ENCODE data around the genes ZC3H12D, KATNA1 and PPP1R14C.

GRCh38 chr6:149148166-149148807, 169.2 kb upstream of the TAB2 start:
- PRO-cap: no peak

DNA sequence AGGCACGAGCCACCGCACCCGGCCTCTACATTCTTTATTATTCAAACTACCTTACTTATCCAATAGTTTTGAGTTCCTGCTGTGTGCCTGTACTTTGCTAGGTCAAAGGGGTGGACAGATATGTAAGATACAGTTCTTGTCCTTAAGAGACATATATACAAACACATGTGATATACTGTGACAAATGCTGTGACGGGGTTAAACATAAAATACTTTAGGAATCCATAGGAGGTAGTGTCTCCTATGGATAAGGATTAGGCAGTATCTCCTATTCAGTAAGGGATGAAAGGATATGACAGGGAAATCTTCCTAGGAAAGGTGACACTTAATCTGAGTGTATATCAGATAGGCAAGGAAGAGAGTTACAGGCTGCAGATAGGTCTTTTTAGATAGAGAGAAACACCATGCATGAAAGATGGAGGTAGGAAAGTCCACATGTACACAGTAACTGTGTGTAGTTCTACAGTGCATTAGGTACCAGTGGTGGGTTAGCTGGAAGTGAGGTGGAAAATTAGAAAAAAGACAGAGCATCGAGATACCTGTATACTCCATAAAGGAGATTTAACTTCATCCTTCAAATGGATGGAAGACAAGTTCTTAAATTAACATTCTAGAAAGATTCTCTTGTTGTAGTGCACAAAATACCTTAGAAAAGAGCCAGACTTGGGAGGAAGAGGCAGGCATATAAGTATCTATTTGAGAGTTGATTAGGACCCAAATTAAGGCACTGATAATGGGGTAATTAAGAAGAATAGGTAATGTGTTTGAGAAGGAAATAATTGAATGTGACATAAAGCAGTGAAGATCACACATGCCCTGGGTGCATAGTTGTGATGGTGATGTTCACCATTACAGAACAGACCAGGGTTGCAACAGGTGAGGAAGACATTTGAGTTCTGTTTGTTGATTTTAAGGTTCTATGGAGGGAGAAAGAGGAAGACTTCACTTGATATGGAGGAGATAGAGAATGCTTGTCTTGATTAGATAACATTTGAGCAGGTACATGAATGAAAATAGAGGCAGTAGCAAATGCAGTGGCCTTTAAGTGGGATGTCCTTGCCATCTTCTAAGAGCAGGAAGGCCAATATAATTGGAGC, 11.4 kb downstream of the TAB2 start:
- PRO-cap: no peak

DNA sequence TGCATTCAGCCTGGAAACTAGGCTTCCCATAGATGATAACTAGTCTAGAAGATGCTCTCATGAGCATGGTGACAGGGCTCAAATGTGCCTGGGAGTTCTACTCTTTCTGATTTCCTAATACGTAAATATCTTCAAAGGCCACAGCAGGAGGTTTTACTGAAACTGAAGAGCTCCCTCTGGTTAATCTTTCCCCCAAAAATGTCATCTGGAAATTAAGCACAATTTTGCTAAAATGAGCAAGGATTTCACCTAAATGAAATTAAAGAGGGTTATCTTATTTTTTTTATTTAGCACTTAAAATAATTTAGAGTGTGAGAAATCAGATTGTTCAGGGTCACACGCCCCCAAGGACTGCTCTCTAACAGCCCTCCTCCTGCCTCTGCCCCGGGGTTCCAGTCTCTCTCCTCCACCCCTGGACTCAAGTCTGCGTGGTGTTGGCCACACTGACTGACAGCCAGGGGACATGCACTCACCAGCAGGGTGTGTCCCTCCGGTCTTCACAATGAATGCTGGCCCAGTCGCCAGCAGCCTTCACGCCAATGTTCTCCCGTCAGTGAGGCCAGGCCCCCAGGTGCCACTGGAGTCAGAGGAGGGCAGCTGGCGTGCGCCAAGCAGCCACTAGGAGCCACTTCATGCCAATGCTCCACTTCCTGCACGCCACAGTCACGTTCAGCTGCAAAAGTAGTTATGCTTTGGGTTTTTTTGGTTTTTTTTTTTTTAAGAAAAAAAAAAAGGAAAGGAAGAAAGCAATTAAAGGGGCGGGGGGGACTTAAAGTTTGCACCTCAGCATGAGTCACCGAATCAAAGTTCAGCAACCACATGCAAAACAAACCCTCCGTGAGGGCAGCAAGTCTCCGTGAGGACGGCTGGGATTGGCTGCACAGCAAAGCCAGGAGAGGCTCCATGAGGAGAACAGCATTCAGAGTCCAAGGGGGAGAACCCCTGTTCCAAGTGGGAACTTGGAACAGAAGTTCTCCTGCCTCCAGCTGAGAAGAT, at the start of gene ZC3H12D:
Gene ZC3H12D (minus strand): TSS at position 675 of the 996 bp plus-strand sequence.
- PRO-cap: no peak

DNA sequence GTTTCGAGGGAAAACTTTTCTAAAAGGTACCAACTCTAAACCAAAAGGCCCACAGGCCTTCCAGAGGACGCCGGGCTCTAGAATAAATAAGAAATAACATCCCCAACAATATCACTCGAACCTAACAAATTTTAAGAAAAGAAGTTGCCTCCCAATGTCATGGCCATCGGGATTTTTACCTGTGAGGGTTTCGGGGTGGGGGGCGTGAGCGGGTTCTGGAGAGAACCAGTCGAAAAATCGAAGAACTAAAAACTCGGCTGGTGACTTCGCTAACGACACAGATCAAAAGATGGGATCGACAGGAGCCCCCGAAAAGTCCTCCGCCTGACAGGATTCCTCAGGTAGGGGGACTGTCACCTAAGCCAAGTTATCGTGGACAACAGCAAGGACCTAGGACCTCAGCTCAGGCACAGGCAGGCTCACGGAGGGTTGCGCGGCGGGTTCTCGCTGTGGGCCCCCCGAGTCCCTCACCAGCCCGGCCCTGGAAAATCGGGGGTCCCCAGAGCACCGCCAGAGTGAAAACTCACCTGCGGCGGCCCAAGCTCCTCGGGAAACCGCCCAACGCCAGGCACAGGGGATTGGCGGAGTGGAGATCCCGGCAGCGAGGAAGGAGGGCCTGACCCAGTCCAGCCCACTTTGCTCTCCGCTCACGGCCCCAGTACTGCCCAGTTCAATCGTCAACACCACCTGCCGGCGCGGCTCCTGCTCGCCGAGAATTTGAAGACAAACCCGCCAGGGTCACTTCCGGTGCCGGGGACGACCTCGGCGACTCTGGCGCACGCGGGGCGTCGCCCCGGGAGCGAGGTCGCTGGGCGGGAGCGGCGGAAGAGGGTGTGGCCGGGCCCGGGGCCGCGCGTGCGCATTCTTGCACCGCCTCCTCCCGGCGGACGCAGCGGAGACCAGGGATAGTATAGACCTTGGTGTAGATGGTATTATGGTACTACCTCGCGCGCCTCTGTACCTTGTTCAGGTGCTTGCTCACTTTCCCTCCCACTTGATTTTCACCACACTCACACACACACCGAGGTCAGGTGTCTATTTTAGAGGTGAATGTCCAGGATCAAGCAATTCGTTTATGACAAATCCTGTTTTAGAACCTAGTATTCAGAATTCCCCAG, at the start of gene KATNA1:
Gene KATNA1 (minus strand): TSS at position 773 of the 1,118 bp plus-strand sequence.
- PRO-cap: unidirectional peak, minus-strand start at position 554 of the sequence; bidirectional peak, plus-strand start at position 875 of the sequence, minus-strand start at position 773 of the sequence

DNA sequence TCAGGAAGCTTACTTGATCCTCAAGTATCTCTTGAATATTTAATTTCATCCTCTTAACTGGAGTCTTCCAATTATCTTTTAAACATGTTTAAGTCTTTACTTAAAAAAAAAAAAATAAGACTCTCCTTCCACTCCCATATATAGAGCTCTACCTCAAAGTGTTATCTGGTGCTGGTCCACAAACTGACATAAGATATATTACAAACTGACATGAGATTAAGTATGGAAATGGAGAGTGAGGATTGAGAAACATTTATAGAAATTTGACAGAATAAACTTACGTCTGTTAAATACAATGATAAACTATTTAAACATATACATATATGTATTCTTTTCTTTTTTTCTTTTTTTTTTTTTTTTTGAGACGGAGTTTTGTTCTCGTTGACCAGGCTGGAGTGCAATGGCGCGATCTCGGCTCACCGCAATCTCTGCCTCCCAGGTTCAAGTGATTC, 28.0 kb downstream of the LATS1 start:
- PRO-cap: no peak

DNA sequence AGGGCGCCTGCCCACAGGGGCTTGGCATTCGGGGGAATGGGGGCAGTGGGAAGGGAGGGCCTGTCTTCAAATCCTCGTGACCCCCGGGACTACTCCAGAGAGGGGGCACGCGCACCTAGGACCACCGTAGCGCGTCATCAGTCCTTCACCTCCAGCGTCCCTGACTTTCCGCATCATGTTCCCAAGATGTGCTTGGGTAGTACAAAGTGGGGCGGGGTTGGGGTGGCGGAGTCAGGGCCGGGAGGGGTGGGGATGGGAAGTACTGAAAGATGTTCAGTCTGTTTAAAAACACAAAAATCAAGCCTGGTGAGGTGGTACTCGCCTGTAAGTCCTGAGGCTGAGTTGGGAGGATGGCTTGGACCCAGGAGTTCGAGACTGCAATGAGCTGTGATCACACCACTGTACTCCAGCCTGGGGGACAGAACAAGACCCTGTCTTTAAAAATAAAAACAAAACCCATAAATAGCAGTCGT, 440 bp upstream of the LRP11 start:
- PRO-cap: no peak

- PRO-cap: unidirectional peak, plus-strand start at chr6:150143044
Measured at GRCh38 chr6:150142738-150143506, at the start of gene PPP1R14C. Gene PPP1R14C (plus strand): TSS chr6:150143044.

- PRO-cap: no peak
Measured at GRCh38 chr6:150248545-150249055, 105.8 kb downstream of the PPP1R14C start.

DNA sequence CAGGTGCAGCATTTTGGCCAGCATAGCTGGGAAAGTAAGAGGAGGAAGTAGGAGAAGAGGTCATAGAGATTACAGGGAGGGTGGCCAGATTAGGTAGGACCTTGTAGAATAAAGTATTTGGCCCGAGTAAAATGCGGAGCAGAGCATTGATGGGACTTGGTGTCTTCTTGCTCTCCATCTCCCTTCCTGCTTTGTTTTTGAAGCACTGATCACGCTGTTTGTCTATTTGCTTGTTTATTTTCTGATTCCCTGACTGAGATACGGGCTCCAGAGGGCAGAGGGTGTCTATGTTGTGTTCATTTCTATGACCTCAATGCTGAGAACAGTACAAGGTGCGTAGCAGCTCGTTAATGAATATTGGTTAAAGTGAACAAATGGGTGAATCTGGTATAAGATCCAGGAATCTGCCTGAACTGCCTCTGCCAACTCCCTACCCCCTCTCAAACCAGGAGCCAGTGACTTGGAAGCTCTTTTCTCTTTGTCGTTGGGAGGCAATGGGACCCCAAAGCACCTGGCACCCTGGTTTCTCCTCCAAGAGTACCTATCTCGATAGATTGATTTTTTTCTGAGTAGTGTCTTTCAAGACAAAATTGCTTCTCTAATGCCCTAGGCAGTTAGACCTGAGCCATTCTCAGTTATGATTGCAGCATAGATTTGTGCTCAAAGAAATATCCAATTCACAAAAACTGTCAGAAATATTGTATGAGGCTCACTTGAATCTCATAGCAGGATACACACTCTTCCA, 88.5 kb downstream of the IYD start:
- PRO-cap: no peak

DNA sequence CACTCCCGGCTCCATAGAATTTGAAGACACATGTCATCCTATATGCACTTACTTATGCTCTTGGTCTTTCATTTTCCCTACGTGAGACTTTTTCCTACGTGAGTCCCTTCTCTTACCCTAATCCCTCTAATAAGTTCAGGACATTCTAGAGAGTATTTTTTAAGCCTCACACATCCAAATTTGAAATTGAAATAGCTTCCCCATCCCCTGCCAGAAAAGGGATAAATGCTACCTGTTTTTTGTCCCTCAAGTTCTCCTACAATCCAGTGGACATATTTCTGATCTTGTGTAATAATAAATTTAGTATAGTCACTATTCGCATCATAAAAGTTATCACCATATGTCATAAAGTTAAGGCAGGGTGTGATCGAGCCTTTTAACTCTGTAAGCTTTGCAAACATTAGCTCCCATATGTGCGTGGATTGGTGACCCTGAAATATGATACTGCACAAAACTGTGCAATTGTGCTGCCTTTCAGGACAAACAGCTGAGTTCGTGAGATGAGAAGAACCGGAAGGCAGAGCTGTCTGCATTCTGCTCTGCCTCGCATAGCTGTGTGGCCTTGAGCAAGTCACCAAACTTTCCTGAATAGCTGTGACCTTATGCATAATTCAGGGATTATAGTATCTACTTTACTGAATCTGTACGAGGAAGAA, 3.4 kb upstream of the PLEKHG1 start:
- PRO-cap: no peak

DNA sequence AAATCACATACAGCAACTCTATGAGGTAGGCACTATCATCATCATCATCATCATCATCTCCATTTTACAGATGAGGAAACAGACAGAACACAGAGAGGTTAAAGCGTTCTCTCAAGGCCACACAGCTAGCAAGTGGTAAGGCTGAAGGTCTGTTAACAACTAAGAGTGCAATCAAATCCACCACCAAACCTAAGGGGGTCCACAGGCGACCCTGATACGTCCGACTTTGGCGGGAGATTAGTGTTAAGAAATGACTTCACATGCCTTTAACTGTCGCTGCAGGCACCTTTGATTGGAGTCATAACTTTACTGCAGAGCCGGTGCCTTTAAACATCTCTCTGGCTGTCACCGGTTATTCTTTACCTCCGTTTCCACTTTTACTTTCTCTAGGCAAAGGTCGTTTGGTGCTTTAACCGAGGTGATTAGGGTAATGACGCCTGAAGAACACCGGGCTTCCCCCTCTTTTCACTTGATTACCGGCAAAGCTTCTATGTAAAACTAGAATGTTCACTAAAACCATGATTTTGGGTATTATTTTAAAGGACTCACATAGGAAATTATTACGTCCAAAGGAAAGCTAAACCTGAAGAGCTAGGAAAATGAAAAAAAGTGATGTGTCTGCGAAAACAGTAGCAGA, 584 bp upstream of the PLEKHG1 start:
- PRO-cap: no peak

GRCh38 chr6:150925853-150926651, 60.5 kb downstream of the MTHFD1L start:
- PRO-cap: no peak

DNA sequence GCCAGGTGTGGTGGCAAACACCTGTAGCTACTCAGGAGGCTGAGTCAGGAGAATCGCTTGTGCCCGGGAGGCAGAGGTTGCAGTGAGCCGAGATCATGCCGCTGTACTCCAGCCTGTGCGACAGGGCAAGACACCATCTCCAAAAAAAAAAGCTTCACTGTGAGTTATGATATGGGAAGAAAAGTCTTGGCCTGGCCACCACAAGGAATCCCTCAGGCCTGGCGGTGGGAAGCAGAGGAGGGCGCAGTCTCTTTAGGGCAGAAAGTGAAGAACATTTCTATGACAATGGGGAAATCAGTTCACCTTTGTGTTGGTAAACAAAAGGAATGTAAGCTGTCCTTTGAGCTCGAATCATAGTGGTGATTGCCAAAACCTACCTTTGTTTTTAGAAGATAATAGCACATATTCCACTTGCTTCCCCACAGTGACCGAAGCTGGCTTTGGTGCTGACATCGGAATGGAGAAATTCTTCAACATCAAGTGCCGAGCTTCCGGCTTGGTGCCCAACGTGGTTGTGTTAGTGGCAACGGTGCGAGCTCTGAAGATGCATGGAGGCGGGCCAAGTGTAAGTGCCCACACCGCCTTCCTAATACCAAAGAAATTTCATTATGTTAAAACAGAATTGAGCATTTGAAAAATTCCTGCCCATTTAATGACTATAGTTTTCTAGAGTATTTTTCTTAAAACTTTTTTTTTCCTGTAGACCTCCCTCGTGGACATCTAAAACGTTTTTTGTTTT, 144.1 kb downstream of the MTHFD1L start:
- PRO-cap: no peak

DNA sequence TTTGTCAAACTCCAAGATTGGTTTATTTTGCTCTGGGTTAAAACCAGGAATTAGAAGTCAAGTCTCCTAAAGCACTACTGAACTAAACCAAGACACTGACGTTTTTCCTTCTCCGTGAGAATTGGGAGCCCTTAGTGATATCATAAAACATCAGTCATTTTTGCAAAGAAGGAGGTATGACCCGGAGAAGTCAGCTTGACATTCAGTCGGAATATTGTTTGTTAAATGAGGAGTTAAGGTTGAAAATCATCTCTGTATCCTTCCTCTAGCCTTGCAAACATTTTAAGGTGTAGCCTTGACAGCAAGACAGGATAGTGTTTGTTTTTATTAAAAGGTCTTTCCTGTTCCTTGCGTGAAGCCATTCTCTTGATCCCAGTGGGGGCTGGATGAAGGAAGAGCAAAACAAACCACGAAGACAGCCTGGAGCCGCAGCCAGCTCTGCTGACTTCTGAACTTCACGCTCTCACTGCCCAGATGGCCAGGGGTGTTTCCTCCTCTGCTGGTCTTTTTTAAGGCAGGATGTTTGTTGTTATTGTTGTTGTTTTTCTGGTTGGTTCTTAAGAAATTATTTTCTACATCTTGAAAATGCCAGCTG, 156.3 kb downstream of the MTHFD1L start:
- PRO-cap: no peak

DNA sequence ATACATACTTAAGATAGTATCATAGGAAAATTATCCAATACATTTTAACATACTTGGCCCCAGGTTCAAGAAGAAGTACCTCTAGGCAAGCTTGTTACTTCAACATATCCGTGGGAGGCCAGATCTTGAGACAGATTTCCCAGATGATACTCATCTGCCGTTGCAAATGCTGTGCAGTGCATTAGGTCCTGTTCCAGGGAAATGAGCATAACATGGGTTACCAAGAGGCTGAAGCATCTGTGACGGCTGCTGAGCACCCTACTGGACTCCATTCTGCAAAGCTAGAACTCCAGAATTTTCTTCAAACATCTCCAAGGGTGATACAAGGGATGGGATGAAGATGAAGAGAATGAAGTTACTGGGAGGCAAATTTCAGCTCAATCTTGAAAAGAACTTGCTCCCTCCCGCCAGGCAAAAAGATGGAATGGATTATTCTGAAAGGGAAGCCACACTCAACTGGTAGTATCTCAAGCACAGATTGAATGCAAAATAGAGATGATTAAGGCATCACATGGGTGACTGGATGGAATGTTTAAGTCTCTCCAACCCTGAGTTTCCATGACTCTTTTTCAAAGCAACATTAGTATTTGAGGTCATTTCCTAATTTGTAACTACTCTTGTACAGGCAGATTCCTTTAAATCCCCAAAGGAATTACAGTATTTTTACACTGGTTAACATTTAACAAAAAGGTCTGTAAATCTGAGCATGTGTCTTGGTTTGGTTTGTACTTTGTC, 15.4 kb downstream of the RMND1 start:
- PRO-cap: no peak

DNA sequence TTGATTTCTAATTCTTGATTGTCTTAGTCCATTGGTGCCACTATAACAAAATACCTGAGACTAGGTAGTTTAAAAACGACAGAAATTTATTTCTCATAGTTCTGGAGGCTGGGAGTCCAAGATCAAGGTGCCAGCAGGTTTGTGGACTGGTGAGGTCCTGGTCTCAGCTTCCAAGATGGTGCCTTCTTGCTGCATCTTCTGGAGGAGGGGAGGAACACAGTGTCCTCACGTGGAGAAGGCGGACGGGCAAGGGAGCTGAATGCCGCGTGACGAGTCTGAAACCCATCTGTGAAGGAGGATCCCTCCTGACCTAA, 18.3 kb upstream of the CCDC170 start:
- PRO-cap: no peak

- PRO-cap: no peak
Measured at GRCh38 chr6:151592635-151593343, 99.0 kb downstream of the CCDC170 start.

DNA sequence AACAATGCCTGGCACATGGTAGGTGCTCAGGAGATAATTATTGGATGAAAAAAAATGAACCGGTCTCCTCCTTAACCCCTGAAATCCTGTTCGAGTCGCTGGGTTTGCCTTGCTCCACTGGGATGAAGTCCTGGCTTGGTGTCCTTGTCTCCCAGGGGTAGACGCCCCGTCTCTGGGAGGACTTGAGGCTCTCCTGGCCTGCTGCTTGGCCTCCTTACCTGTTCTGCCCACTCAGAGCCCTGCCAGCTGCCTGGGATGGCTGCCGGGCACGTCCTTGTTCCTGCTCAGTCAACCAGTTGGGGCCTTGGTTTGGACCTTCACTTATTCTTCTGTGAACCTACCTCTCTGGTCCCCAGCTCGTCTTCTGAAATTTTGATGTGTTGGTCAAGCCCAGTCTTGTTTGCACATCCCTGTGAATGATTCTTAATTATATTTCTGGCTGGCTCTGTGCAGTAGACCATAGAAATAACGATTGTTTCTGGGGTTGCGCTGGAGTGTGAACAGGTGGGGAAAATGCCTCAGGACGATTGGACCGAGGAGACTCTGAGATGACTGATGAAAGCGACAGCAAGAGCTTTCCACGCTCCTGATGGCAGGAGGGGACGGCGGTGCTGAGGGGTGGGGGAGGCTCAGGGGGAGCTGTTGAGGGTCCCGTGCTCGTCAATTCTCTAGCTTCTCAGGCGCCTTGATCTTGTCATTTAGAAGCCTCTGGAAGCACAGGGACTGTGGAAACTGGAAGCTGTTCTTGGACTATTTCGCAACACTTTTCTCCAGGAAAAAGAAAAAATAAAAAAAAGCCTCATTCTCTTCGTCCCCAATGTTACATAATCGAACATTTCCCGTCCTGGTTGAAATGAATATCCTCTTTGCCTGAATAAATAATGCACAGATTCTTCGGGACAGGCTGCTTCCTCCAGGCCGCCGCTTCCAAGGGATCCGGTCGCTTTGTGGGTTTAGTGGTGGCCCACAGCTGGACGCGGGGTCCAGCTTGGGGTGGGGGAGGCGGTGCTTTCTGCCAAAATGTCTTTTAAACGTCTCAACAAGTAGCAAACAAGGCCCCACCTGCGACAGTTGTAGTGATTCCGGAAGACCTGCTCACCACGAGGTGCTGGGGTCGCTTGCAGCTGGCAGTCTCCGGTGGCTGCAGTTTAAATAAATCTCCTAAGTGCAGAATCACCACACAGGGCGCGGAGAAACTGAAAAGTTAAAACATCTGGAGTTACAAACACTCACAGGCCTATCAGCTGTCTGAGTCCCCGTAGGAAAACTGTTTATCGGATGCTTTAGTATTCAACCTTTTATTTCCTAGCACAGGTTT, 126.2 kb upstream of the ESR1 start:
- PRO-cap: no peak

DNA sequence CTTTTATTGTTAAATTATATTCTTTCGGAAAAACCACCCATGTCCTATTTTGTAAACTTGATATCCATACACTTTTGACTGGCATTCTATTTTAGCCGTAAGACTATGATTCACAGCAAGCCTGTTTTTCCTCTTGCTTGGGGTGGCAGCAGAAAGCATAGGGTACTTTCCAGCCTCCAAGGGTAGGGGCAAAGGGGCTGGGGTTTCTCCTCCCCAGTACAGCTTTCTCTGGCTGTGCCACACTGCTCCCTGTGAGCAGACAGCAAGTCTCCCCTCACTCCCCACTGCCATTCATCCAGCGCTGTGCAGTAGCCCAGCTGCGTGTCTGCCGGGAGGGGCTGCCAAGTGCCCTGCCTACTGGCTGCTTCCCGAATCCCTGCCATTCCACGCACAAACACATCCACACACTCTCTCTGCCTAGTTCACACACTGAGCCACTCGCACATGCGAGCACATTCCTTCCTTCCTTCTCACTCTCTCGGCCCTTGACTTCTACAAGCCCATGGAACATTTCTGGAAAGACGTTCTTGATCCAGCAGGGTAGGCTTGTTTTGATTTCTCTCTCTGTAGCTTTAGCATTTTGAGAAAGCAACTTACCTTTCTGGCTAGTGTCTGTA, 2.1 kb upstream of the ESR1 start:
- PRO-cap: no peak

GRCh38 chr6:152244898-152245491, 392.2 kb downstream of the SYNE1 start:
- PRO-cap: no peak

All from ureter (tissue), 1 donor.